Measurements from ENCODE around the gene KCNN3.

DNA sequence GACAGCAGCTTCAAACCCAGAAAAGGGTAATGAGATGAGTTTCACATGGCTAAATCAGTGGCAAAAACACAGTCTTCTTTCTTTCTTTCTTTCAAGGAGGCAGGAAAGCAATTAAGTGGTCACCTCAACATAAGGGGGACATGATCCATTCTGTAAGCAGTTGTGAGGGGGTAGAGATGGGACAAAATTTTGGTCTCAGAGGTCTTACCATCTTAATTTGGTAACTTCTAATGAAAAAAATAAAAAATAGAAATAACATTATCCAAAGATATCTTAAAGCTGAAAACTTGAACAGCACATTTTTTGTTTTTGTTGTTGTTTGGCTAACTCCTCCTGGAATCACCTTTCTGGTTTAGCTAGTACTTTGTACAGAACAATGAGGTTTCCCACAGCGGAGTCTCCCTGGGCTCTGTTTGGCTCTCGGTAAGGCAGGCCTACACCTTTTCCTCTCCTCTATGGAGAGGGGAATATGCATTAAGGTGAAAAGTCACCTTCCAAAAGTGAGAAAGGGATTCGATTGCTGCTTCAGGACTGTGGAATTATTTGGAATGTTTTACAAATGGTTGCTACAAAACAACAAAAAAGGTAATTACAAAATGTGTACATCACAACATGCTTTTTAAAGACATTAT lies 35.0 kb downstream of the TPM3 start:
- PRO-cap, result no peak
- RAMPAGE, long total RNA, result no peak
- RRBS, result no CpG with 5 or more reads among the region's 3 CpGs

DNA sequence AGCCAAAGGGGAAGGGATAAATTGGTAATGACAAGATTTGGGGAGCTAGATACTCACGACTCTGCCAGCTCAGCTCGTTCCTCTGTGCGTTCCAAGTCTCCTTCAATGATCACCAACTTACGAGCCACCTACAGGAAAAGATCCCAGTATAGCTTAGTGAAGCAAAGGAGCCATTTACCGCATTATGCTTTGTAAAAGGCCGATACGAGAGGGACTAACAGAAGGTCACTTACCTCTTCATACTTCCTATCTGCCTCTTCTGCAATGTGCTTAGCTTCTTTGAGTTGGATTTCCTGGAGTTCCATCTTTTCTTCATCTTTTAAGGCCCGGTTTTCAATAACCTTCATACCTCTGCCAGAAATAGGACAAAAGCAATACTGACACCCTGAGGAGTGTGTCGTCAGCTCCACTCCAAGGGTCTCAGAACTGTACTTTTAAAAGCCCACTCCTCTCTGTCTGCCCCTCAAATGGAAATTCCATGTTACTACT lies 19.0 kb downstream of the TPM3 start:
- PRO-cap, result no peak
- RAMPAGE, long total RNA, result no peak
- RRBS, result no CpG with 5 or more reads among the region's 9 CpGs

- PRO-cap, result no peak
- RAMPAGE, long total RNA, result no peak
- RRBS, result no CpG with 5 or more reads among the region's 3 CpGs
Measured at GRCh38 chr1:154185815-154186640, 5.9 kb downstream of the TPM3 start.

GRCh38 chr1:154260774-154261132 lies 11.7 kb upstream of the HAX1 start:
- PRO-cap, result no peak
- RAMPAGE, long total RNA, result no peak
- RRBS, result 95% methylated on average over 3 of the region's 8 CpGs

DNA sequence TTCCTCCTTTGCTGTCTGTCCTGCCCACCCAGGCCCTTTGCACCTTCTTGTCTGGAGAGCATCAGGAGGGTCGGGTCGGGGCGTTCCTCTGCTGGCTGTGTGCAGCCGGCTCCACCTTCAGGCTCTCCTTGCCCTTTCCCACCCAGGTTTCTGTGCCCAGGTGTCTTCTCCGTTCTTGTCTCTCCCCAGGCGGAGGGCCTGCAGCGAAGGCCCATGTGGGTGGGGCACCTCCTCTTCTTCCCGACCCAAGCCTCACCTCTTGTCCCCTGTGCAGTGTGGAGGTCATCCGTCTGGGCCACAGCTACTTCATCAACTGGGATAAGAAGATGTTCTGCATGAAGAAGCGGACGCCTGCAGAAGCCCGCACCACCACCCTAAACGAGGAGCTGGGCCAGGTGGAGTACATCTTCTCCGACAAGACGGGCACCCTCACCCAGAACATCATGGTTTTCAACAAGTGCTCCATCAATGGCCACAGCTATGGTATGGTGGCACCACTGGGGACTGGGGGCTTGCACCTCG lies 15.3 kb downstream of the ATP8B2 start:
- PRO-cap, result no peak
- RAMPAGE, long total RNA, result no peak
- RRBS, result no CpG with 5 or more reads among the region's 16 CpGs

GRCh38 chr1:154349071-154349516 lies 23.8 kb downstream of the ATP8B2 start:
- PRO-cap, result no peak
- RAMPAGE, long total RNA, result no peak
- RRBS, result no CpG with 5 or more reads among the region's 9 CpGs

DNA sequence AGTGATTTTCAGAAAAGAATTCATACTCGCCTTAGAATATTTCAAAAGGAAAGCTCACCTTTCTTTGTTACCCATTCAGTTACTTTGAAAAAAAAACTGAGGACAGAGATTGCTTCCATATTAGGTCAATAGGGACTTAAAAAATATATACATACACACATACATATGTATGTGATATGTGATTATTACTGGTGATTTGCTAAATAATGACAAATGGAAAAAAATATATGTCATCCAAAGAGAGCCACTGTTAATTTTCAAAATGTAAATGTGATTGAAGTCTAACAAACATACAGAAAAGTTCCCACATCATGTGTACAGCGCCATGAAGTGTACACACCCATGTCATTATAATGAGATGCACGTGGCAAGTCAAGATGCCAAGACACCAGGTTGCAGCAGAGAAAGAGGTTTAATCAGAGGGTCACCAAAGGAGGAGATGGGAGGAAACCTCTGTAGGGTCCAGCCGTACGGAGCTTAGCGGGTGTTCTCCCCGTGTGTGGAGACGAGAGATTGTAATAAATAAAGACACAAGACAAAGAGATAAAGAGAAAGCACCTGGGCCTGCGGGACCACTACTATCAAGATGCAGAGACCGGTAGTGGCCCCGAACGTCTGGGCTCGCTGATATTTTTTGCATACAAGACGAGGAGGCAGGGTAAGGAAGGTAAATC lies 41.5 kb upstream of the TDRD10 start:
- PRO-cap, result no peak
- RAMPAGE, long total RNA, result no peak
- RRBS, result no CpG with 5 or more reads among the region's 14 CpGs

GRCh38 chr1:154609192-154609925 lies 1.4 kb upstream of the ADAR start:
- PRO-cap, result no peak
- RAMPAGE, long total RNA, result no peak
- RRBS, result no CpG with 5 or more reads among the region's 11 CpGs

GRCh38 chr1:154866981-154867982 lies 2.8 kb downstream of the KCNN3 start:
- PRO-cap, result no peak
- RAMPAGE, long total RNA, result no peak
- RRBS, result no CpG with 5 or more reads among the region's 31 CpGs

GRCh38 chr1:154869765-154870690 lies at the start of gene KCNN3:
TSS of gene KCNN3 (minus strand) at chr1:154870281.
- PRO-cap, result no peak
- RAMPAGE, long total RNA, result no peak
- RRBS, result 2% methylated on average over 5 of the region's 29 CpGs

DNA sequence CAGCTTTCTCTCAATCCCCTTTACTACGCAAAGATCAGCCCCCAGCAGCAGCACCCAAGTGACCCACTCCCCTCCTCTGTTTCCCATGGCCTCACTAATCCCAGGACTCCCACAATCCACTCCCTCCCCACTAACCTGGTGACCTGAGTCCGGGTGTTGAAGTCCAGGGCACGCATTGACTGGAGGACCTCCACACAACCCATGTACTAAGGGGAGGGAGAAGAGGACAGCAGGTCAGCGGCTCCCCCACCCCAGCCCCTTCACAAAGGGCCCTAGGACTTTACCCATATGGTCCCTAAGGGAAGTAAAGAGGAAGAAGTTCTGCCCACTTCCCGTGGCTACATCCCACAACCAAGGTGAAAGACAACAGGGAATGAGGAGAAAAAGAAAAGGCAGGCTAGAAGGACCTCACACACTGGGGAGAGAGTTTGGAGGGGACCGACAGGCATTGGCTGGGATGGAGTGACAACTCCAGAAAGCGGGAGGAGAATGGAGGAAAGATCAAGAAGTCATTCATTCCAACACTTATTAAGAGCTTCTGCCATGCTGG lies 1.2 kb downstream of the SHC1 start:
- PRO-cap, result no peak
- RAMPAGE, long total RNA, result no peak
- RRBS, result no CpG with 5 or more reads among the region's 7 CpGs

GRCh38 chr1:155007348-155007840 lies 4.8 kb downstream of the ZBTB7B start:
- PRO-cap, result no peak
- RAMPAGE, long total RNA, result no peak
- RRBS, result no CpG with 5 or more reads among the region's 6 CpGs

DNA sequence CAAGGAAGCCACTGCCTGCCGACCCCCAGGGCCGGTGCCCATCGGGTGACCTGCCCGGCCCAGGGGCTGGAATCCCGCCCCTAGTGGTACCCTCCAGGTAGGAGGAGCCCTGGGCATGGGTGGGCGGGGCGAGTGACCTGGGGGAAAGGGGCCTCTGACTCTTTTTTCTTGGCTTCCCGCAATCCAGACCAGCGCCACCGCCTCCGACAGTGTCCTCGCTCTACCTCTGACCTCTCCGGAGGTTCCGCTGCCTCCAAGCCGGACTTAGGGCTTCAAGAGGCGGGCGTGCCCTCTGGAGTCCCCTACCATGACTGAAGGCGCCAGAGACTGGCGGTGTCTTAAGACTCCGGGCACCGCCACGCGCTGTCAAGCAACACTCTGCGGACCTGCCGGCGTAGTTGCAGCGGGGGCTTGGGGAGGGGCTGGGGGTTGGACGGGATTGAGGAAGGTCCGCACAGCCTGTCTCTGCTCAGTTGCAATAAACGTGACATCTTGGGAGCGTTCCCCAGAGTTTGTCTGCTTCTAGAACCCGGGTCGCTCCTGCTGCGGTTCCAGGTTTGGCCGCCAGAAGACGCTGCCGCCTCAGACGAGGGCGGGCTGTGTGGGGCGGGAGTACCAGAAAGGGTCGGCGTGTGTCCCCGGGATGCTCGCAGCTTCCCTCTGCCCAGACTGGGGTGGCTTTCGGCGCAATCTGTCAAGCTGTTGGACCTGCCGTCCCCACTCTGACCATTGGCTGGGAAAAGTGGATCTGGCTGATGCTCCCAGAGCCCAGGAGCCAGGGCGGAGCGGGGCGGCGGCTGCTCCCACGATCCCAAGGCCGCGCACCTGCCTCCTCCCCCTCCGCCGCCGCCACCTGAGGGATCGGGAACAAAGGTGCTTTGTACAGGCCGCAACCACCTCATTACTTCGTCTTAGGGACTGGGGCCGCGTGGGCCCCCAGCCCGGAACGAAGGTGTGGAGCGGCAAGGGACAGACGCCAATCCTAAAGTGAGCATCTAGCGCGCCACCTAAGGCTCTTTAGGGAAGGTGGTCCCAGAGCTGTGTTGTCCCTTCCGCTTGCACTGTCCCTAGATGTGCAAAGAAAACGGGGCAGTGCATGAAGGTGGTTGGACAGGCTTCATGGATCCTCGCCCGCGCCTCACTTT lies 895 bp upstream of the EFNA4 start:
- PRO-cap, result unidirectional peak, plus-strand start at position 949 of the sequence
- RAMPAGE, long total RNA, result no peak
- RRBS, result 29% methylated on average over 19 of the region's 73 CpGs

DNA sequence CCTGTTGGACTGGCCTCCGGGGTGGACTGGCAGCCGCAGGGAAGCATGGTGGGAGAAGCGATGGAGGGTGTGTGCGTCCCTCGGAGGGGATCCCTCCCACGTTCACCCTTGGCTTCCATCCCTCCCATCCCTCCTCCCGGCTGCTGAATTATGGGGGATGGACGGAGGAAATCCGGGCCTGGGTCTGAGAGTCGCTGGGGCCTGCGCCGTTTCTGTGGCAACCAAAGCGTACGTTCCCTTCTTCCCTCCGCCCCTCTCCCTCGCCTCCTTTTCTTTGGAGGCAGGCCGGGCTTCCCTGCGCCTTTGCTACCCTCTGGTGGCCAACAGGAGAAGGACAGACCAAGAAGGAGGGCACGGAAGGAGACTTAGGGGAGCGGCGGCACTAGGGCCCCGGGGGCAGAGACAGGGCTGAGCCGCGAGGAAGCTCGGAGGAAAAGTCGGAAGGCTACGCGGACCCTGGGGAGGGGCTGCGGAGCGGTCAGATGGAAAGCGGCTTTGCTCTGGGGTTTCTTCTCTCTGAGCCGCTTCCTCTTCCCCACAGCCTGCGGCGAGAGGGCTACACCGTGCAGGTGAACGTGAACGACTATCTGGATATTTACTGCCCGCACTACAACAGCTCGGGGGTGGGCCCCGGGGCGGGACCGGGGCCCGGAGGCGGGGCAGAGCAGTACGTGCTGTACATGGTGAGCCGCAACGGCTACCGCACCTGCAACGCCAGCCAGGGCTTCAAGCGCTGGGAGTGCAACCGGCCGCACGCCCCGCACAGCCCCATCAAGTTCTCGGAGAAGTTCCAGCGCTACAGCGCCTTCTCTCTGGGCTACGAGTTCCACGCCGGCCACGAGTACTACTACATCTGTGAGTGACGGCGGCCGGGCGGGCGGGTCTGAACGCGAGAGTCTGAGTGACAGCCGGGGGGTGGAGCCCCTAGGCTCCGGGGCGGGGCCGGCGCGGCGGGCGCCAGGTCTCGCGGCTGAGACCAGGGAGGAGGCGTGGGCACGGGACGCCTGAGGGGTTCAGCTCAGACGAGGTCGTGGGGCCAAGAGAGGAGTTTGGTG lies 6.2 kb downstream of the EFNA3 start:
- PRO-cap, result unidirectional peak, plus-strand start at position 452 of the sequence
- RAMPAGE, long total RNA, result no peak
- RRBS, result 3% methylated on average over 24 of the region's 83 CpGs

DNA sequence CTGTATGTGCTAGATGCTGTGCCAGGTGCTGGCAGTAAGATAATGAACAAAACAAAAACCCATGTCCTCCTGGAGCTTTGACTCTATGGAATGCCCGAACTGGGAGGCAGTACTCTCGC lies 2.0 kb upstream of the EFNA1 start:
- PRO-cap, result no peak
- RAMPAGE, long total RNA, result no peak
- RRBS, result no CpG with 5 or more reads among the region's 2 CpGs

GRCh38 chr1:155126887-155127174 lies 845 bp upstream of the EFNA1 start:
- PRO-cap, result no peak
- RAMPAGE, long total RNA, result no peak
- RRBS, result 0% methylated on average over 2 of the region's 18 CpGs

DNA sequence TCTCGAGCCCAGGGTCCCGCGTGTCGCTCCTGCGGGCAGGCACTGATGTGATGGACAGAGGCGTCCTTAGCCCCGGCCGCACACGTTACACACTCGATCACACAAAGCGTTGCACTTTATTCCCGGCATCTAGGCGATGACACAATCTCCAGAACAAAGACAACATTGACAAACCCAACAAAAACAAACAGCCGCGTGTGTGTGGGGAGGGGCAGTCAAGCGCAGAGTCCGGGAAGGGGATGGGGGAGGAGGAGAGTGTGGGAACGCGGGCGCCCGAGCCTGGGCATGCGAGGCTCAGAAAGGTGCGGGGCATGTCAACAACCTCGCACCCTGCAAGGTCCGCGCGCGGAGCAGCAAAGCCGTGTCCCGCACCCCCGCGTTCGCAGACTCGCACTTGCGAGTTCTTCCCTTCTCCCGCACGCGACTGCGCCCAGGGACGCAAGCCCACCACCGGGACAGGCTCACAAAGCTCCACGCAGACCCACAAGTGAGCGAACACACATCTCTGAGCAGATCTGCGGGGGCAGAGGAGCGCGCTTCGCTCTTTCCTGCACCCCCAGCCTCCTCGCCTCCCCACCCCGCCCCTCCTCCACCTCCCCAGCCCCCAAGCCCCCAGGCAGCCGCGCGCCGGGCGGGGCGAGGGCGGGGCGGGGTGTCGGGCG lies 370 bp upstream of the EFNA1 start:
- PRO-cap, result bidirectional peak, plus-strand start at position 260 of the sequence, minus-strand start at position 91 of the sequence; bidirectional peak, plus-strand start outside the sequence, minus-strand start at position 582 of the sequence
- RAMPAGE, long total RNA, result no peak
- RRBS, result 3% methylated on average over 11 of the region's 59 CpGs

GRCh38 chr1:155129897-155130823 lies 2.5 kb downstream of the EFNA1 start:
- PRO-cap, result no peak
- RAMPAGE, long total RNA, result no peak
- RRBS, result 35% methylated on average over 1 of the region's 17 CpGs

GRCh38 chr1:155165869-155167230 lies 6.8 kb downstream of the KRTCAP2 start:
- PRO-cap, result no peak
- RAMPAGE, long total RNA, result no peak
- RRBS, result no CpG with 5 or more reads among the region's 38 CpGs

- PRO-cap, result bidirectional peak, plus-strand start at chr1:155193101, minus-strand start at chr1:155192909
- RAMPAGE, long total RNA, result no peak
- RRBS, result no CpG with 5 or more reads among the region's 6 CpGs
Measured at GRCh38 chr1:155193014-155193295, 14.7 kb downstream of the THBS3 start.

Measured in lung (tissue), 4 donors.